ENCODE results near the genes LAG3 and GNB3.

DNA sequence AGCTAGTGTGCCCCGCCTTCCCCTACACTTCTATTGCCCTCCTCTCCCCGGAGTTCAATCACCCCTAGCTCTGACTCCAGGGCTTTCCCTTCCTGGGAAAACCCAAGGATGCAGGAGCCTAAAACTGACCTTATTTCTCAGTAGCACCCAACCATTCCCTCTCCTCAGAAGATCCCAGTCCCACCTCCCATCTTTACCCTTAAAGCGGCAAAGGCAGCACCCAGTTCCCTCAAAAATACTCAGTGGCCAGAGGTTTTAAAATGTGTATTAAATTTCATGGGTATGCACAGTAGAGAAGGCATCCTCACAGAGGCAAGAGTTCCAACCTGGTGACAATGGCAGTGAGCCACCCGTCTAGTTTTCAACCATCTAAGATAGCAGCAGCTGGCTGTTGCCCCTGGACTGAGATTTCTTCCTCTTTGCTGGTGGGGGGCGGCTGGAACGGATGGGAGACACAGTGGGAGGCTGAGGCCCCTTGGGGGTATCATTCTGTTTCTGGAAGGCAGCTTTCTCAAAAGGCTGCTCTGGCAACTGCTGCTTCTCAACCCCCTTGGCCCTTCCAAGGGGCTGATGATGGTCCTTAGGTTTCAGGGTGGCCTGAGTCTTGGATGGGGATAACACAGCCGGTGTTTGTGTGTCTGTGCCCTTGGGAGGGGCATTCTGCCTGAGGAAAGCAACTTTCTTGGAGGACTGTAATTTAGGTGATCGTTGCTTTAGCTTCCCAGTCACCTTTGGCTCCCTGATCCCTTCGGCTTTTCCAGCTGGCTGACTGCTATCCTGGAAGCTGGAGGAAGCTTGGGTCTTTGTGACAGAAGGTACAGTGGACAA lies 996 bp upstream of the IFFO1 start:
- RAMPAGE, long total RNA = no peak
- RRBS, 2 experiments = no CpG with 5 or more reads among the region's 9 CpGs
CAGE:
- cytosol, long polyA minus RNA = no peak
- cytosol, long polyA plus RNA = no peak
- long polyA plus RNA = no peak
- nucleolus, long total RNA = start-site peak on the minus strand centred at position 631 of the sequence, 98 bp wide, 64 reads
- nucleus, long polyA plus RNA = start-site peak on the plus strand centred at position 310 of the sequence, 9 bp wide, 14 and 19 reads in 2 replicates
- nucleus, long total RNA = no peak

GRCh38 chr12:6581038-6581541 lies 13.0 kb upstream of the NOP2 start:
- RAMPAGE, long total RNA = no peak
- RRBS, 2 experiments = no CpG with 5 or more reads among the region's 3 CpGs
CAGE:
- cytosol, long polyA minus RNA = start-site peak on the minus strand at chr12:6581083-6581094, 25 reads; start-site peak on the minus strand at chr12:6581325-6581336, 56 reads
- cytosol, long polyA plus RNA = start-site peak on the minus strand at chr12:6581087-6581148, 89 and 125 reads in 2 replicates
- long polyA plus RNA = start-site peak on the minus strand at chr12:6581086-6581148, 166 and 200 reads in 2 replicates; start-site peak on the minus strand at chr12:6581324-6581373, 46 and 113 reads in 2 replicates
- nucleolus, long total RNA = start-site peak on the minus strand at chr12:6581127-6581148, 53 reads; start-site peak on the minus strand at chr12:6581323-6581388, 137 reads
- nucleus, long polyA plus RNA = start-site peak on the minus strand at chr12:6581071-6581148, 45 and 125 reads in 2 replicates
- nucleus, long total RNA = no peak

DNA sequence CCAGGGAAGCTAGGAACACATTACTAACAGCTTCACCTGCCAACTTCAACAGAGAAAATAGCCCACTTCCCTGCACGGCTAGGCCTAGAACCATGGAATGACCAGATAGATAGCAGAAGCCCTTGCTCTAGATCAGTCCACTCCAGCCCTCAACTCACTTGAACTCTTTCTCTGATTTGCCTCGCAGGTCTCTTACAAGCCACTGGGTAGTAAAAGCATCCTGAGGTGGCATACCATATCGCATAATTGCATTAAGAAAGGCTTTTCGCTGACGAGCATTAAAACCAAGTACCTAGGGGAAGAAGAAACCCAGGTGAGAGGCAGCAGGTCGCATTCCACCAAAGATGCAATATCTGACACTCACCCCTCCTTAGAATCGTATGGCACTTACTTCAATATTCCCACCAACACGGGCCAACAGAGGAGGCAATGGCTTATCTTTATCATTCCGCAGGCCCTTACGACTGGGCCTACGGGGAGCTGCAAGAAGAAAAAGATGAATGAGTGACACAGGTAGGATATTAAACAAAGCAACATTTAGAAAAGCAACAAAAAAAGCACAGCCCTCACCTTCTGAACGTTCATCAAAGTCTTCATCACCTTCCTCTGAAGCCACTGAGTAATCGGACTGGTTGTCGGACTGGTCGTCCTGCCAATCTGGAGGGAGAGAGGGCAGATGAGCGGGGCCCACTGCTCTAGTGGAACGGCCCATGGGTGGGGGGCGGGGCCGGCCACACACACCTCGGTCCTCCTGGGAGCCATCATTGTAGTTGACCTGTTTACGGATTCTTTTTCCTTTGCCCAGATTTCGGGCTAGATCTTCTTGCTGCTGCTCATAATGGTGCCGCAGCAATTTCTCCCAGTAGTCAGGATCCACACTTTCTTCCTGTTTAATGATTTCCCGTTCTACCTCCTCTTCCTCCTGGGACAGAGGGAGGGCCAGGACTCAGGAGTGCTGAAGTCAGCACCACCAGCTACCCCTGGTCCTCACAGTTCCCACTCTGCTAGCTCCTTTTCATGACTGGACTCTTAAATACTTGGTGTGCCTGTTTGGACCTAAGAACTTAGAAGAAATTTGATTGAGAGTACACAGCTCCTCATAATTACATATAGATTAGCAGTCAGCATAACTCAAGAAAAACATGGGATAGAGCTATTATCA lies 14.7 kb upstream of the NOP2 start:
- RAMPAGE, long total RNA = no peak
- RRBS, 2 experiments = no CpG with 5 or more reads among the region's 24 CpGs
CAGE:
- cytosol, long polyA minus RNA = start-site peak on the minus strand centred at position 777 of the sequence, 10 bp wide, 38 reads
- cytosol, long polyA plus RNA = no peak
- long polyA plus RNA = no peak
- nucleolus, long total RNA = start-site peak on the minus strand centred at position 244 of the sequence, 9 bp wide, 30 reads
- nucleus, long polyA plus RNA = no peak
- nucleus, long total RNA = no peak

DNA sequence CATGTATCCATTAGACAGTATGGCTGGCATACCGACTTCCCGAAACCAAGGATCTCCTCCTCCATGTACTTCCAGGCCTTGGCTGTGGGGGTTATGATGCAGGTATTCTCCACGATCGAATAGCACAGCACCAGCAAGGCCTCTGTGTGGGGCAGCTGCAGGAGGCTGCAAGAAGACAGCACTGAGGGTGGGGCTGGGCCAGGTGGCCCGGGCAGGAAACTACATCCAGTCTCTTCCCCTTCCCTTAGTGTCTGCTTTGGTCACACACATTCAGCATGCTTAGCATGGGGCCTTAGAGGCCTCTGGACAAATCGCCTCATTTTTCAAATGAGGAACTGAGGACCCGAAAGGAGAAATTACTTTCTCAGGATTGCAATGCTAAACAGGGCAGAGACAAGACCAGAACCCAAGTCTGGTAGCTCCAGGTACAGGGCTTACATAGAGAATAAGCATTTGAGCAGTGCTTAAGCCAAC lies 3.7 kb downstream of the ACRBP start:
- RAMPAGE, long total RNA = no peak
- RRBS, 2 experiments = no CpG with 5 or more reads among the region's 7 CpGs
CAGE:
- cytosol, long polyA minus RNA = no peak
- cytosol, long polyA plus RNA = no peak
- long polyA plus RNA = no peak
- nucleolus, long total RNA = no peak
- nucleus, long polyA plus RNA = no peak
- nucleus, long total RNA = no peak

DNA sequence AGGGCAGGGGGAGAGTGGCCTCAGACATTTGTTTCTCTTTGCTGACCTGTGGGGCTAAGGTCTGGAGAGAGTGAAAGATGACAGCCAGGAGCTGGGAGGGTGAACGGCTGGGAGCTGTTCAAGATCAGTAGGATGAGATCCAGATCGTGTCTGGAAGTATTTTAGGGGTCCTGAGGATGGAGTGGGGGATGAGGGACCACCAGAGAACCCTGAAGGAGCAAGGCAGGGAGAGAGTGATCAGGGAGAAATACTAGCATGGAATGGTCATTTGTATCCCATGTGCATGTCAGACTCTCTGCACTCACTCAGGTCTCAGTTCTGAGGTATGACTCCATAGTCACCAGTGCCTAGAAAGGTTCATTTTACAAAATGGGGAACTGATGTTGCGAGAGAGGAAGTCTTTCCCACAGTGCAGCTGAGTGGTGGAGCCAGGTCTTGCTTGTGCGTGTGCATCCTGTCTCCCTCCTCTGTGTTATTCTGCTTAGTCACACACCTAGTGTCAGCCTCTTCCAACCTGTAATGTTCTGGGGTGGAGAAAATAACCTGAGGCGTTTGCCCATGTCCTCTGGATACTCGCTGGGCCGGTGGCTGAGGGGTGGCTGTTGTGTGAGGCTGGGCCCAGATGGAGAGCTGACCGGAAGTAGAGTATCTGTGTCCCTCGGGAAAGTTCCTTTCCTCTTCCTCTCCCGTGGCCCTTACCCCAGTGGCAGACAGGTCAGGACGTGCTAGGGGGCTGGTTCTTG lies 7.3 kb downstream of the MLF2 start:
- RAMPAGE, long total RNA = no peak
- RRBS, 2 experiments = 9 to 27% methylated on average over 2 of the region's 11 CpGs
CAGE:
- cytosol, long polyA minus RNA = no peak
- cytosol, long polyA plus RNA = no peak
- long polyA plus RNA = no peak
- nucleolus, long total RNA = no peak
- nucleus, long polyA plus RNA = no peak
- nucleus, long total RNA = no peak

DNA sequence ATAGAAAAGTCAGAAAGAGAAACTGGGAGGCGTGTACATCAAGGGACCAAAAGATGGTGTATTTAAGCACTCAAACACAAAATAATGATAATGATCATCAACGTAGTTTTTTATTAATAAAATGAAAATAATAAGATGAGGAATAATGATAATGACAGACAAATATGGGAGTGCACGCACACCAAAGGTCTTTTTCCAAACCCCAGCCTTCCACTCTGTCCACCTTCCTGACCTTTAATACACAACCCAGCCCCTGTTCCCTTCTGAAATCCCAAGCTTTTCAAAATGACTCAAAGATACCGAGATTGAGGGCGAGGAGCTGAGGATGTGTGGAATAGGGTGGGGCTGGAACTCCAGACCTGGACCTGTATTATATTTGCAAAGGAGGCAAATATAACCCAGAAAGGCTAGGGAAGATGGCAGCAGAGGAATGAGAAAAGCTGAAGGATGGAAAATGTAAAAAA lies 1.2 kb upstream of the PTMS start:
- RAMPAGE, long total RNA = no peak
- RRBS, 2 experiments = no CpG with 5 or more reads among the region's 5 CpGs
CAGE:
- cytosol, long polyA minus RNA = no peak
- cytosol, long polyA plus RNA = no peak
- long polyA plus RNA = no peak
- nucleolus, long total RNA = no peak
- nucleus, long polyA plus RNA = no peak
- nucleus, long total RNA = no peak

- RAMPAGE, long total RNA = start-site peak on the plus strand at chr12:6772471-6772528, 286 and 161 reads in 2 replicates
- RRBS, 2 experiments = 0% methylated on average over 1 of the region's 19 CpGs; no CpG with 5 or more reads in 1 of the 2 experiments
CAGE:
- cytosol, long polyA minus RNA = no peak
- cytosol, long polyA plus RNA = no peak
- long polyA plus RNA = start-site peak on the plus strand at chr12:6772473-6772526, 12 and 18 reads in 2 replicates
- nucleolus, long total RNA = no peak
- nucleus, long polyA plus RNA = no peak
- nucleus, long total RNA = no peak
These were observed at the start of gene LAG3 for GRCh38 chr12:6772066-6772827. LAG3 (plus strand) TSS chr12:6772520.

- RAMPAGE, long total RNA = no peak
- RRBS, 2 experiments = no CpG with 5 or more reads among the region's 29 CpGs
CAGE:
- cytosol, long polyA minus RNA = no peak
- cytosol, long polyA plus RNA = no peak
- long polyA plus RNA = no peak
- nucleolus, long total RNA = no peak
- nucleus, long polyA plus RNA = no peak
- nucleus, long total RNA = no peak
These were observed 2.8 kb upstream of the P3H3 start for GRCh38 chr12:6825064-6826074.

DNA sequence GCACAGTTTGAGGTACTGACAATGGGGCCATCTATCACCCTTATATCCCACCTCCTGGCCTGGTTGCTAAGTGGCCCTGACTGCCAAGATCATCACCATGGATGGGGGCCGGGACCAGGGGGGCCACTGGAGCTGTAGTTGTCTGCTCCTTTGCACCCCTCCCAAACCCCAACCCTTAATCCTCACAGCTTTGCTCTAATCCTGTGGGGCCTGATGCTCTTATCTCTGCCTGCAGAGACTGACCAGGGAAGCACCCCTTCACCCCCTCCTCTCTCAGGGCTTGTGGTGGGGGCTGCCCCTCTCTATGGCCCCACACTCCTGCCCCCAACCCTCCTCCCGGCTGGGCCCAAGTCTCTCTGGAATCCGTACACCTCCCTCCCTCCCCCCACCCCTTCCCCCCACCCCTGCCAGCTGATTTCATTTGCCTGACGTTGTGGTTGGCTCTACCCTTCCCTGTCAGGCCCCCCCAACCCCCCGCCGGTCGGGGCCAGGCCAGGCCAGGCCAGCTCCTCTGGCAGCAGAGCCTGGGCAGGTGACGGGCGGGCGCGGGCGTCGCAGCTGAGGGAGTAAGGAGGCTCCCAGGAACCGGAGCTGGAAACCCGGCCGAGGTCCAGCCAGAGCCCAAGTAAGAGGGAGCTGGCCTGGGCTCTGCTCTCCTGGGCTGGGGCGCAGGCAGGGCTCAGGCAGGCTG lies at the start of gene GNB3:
Gene GNB3 (plus strand): TSS at position 517 of the 691 bp plus-strand sequence.
- RAMPAGE, long total RNA = no peak
- RRBS, 2 experiments = 29% methylated on average over 4 of the region's 17 CpGs; no CpG with 5 or more reads in 1 of the 2 experiments
CAGE:
- cytosol, long polyA minus RNA = no peak
- cytosol, long polyA plus RNA = no peak
- long polyA plus RNA = no peak
- nucleolus, long total RNA = no peak
- nucleus, long polyA plus RNA = no peak
- nucleus, long total RNA = no peak

GRCh38 chr12:6869514-6870195 lies 2.3 kb downstream of the TPI1 start:
- RAMPAGE, long total RNA = no peak
- RRBS, 2 experiments = no CpG with 5 or more reads among the region's 13 CpGs
CAGE:
- cytosol, long polyA minus RNA = start-site peak on the plus strand at chr12:6869761-6869768, 23 reads
- cytosol, long polyA plus RNA = no peak
- long polyA plus RNA = no peak
- nucleolus, long total RNA = no peak
- nucleus, long polyA plus RNA = no peak
- nucleus, long total RNA = no peak

DNA sequence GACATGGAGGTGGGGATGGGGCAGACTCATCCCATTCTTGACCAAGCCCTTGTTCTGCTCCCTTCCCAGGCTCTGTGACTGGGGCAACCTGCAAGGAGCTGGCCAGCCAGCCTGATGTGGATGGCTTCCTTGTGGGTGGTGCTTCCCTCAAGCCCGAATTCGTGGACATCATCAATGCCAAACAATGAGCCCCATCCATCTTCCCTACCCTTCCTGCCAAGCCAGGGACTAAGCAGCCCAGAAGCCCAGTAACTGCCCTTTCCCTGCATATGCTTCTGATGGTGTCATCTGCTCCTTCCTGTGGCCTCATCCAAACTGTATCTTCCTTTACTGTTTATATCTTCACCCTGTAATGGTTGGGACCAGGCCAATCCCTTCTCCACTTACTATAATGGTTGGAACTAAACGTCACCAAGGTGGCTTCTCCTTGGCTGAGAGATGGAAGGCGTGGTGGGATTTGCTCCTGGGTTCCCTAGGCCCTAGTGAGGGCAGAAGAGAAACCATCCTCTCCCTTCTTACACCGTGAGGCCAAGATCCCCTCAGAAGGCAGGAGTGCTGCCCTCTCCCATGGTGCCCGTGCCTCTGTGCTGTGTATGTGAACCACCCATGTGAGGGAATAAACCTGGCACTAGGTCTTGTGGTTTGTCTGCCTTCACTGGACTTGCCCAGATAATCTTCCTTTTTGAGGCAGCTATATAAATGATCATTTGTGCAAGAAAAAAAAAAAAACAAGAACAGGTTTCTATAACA lies 2.7 kb downstream of the SPSB2 start:
- RAMPAGE, long total RNA = no peak
- RRBS, 2 experiments = no CpG with 5 or more reads among the region's 6 CpGs
CAGE:
- cytosol, long polyA minus RNA = no peak
- cytosol, long polyA plus RNA = no peak
- long polyA plus RNA = no peak
- nucleolus, long total RNA = no peak
- nucleus, long polyA plus RNA = no peak
- nucleus, long total RNA = no peak

- RAMPAGE, long total RNA = no peak
- RRBS, 2 experiments = no CpG with 5 or more reads among the region's 2 CpGs
CAGE:
- cytosol, long polyA minus RNA = no peak
- cytosol, long polyA plus RNA = no peak
- long polyA plus RNA = no peak
- nucleolus, long total RNA = no peak
- nucleus, long polyA plus RNA = no peak
- nucleus, long total RNA = no peak
These were observed 2.4 kb upstream of the ATN1 start for GRCh38 chr12:6925321-6925822.

GRCh38 chr12:6928879-6929367 lies 1.2 kb downstream of the ATN1 start:
- RAMPAGE, long total RNA = no peak
- RRBS, 2 experiments = no CpG with 5 or more reads among the region's 9 CpGs
CAGE:
- cytosol, long polyA minus RNA = no peak
- cytosol, long polyA plus RNA = no peak
- long polyA plus RNA = no peak
- nucleolus, long total RNA = no peak
- nucleus, long polyA plus RNA = no peak
- nucleus, long total RNA = no peak

GRCh38 chr12:6964605-6965916 lies 5.4 kb downstream of the PHB2 start:
- RAMPAGE, long total RNA = no peak
- RRBS, 2 experiments = no CpG with 5 or more reads among the region's 23 CpGs
CAGE:
- cytosol, long polyA minus RNA = no peak
- cytosol, long polyA plus RNA = start-site peak on the minus strand at chr12:6965386-6965409, 280 and 326 reads in 2 replicates
- long polyA plus RNA = start-site peak on the minus strand at chr12:6965386-6965409, 435 and 566 reads in 2 replicates
- nucleolus, long total RNA = start-site peak on the minus strand at chr12:6965381-6965408, 176 reads
- nucleus, long polyA plus RNA = start-site peak on the minus strand at chr12:6965386-6965410, 278 and 225 reads in 2 replicates
- nucleus, long total RNA = no peak

DNA sequence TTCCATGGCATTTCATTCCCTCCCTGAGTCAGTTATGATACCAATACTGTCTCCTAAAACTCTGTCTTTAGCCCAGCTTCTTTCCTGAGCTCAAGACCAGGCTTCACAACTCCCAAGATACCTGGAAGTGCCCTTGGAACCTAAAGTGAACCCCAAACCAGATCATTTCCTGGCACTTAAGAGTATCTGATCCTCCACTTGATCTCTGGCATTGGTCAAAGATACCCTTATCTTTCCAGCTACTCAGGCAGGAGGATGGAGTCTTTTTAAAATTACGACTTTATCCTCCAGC lies 5.7 kb downstream of the LPCAT3 start:
- RAMPAGE, long total RNA = no peak
- RRBS, 2 experiments = no CpG with 5 or more reads among the region's 1 CpG
CAGE:
- cytosol, long polyA minus RNA = no peak
- cytosol, long polyA plus RNA = no peak
- long polyA plus RNA = no peak
- nucleolus, long total RNA = no peak
- nucleus, long polyA plus RNA = no peak
- nucleus, long total RNA = no peak

DNA sequence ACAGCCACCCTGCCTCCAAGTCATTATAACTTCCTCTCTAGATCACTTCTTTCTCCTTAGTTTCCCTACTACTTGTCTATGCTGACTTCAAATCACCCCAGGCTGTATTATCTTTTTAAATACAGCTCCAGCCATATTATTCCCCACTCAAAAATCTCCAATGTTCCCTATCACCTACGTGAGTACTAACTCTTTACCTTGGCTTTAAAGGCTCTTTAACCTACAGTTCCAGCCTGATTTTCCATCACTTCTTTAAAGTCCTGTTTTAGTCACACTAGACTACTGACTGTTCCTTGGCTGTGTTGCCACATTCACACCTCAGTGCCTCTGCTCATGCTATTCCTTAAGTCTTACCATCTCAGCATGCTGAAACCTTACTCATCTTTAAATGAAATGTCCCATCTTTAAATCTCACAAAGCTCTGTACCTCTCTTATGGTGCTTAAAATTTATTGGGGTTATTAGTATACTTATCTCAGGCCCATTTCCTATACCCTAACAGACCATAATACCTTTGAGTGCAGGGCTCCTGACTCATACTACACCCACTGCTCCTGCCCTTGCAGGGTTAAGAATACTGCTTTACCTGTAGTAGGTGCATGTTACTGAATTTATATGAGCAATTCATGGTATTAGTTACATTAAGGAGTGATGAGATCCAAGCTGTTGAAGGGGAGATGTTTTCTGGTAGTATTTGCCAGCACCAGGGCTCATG lies 4.4 kb downstream of the LPCAT3 start:
- RAMPAGE, long total RNA = no peak
- RRBS, 2 experiments = no CpG with 5 or more reads among the region's 1 CpG
CAGE:
- cytosol, long polyA minus RNA = no peak
- cytosol, long polyA plus RNA = no peak
- long polyA plus RNA = no peak
- nucleolus, long total RNA = no peak
- nucleus, long polyA plus RNA = no peak
- nucleus, long total RNA = no peak

GRCh38 chr12:7071943-7072529 lies 11.5 kb downstream of the C1S start:
- RAMPAGE, long total RNA = no peak
- RRBS, 2 experiments = no CpG with 5 or more reads among the region's 7 CpGs
CAGE:
- cytosol, long polyA minus RNA = no peak
- cytosol, long polyA plus RNA = no peak
- long polyA plus RNA = no peak
- nucleolus, long total RNA = no peak
- nucleus, long polyA plus RNA = no peak
- nucleus, long total RNA = no peak

GRCh38 chr12:7080065-7081066 lies 11.9 kb downstream of the C1R start:
- RAMPAGE, long total RNA = no peak
- RRBS, 2 experiments = no CpG with 5 or more reads among the region's 21 CpGs
CAGE:
- cytosol, long polyA minus RNA = no peak
- cytosol, long polyA plus RNA = no peak
- long polyA plus RNA = no peak
- nucleolus, long total RNA = start-site peak on the minus strand at chr12:7080372-7081086, 17 reads
- nucleus, long polyA plus RNA = no peak
- nucleus, long total RNA = no peak

DNA sequence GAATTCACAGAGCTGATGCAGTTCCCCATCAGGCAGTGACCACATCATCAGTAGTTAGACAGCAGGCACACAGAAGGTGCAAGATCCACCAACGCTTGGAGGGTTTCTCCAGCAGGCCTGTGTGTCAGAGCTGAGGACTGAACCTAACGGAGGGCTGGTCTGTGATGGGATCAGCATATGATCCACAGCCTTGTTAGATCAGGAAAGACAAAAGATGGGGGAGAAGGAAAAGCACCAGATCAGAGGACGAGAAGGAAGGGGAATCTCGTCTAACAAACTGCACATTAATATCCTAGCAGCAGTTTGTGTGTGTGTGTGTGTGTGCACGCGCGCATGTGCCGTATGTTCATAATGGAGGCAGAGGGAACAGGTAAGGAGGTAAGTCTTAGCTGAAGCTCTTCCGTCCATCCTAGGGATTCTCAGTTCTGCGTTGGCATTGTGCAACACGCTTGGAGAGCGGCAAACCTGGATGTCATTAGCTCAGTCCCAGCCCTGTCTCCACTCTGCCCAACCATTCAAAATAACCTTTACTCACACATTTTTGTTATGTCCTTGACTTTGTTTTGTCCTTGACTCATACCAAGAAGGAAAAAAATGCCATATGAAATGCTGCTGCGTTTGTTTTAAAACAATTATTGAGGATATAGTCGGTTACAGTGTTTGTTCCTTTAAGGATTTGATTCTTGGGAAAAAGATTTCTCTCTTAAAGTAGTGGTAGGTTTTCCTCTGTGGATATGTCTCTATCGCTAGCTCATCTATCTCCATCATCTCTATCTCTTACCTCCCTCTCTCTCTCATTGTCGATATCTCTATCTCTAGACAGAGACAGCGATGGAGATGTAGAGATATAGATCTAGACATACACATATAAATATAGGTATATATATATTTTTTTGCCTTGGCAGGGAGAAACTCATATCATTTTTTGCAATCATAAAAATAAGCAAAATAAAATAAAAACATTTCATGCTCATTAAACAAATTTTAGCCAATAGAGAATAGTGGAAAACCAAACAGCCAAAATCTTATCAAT lies 1.8 kb upstream of the C1R start:
- RAMPAGE, long total RNA = no peak
- RRBS, 2 experiments = no CpG with 5 or more reads among the region's 17 CpGs
CAGE:
- cytosol, long polyA minus RNA = no peak
- cytosol, long polyA plus RNA = no peak
- long polyA plus RNA = no peak
- nucleolus, long total RNA = no peak
- nucleus, long polyA plus RNA = no peak
- nucleus, long total RNA = no peak